HT1080 (cell line): ENCODE results near the gene TMEM88B.

RAMPAGE:
- cytosol, long total RNA: no peak
- long total RNA: no peak
- nucleus, long total RNA: no peak
Observed at GRCh38 chr1:1399689-1400764, 892 bp upstream of the CCNL2 start.

RAMPAGE:
- cytosol, long total RNA: no peak
- long total RNA: no peak
- nucleus, long total RNA: no peak
Observed at GRCh38 chr1:1417881-1418686, 3.0 kb downstream of the ANKRD65 start.

DNA sequence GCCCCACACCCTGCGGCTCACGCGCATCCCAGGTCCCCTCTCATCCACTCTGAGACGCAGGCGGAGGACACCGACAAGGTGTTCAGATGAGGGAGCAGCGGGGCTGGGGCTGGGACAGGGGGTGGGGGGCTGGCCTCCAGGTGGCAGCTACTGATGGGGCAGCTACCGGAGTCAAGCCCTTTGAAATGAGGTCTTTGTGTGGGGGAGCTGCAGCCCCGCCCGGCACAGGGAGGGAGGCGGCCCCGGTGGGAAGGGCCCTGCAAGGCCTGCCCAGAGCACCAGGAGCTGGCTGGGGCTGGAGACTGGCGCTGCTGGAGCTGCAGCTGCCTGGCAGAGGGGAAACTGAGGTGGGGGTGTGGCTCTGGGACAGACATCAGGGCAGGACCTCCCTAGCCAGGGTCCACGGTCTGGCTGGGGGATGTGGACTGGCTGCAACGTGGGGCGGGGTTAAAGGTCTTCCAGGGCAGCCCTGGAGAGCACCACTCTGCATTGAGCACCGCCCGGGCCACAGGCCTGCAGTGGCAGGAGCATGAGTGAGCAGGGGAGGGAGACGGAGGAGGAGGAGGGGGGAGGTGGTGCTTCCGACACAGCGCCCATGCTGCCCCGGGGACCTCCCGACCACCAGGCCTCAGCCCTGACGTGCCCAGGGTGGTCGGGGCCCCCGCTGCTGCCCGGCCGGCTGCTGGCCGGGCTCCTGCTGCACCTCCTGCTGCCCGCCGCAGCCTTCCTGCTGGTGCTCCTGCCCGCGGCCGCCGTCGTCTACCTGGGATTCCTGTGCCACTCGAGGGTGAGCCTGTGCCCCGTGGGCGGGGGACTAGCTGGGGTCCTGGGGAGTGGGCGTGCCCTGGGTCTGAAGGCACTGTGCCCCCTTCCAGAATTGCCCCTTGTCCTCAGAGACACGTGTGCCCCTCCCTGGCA is at the start of gene TMEM88B:
Gene TMEM88B, plus strand, starts transcription at position 273 of the 918 bp plus-strand sequence.
RAMPAGE:
- cytosol, long total RNA: no peak
- long total RNA: no peak
- nucleus, long total RNA: no peak

DNA sequence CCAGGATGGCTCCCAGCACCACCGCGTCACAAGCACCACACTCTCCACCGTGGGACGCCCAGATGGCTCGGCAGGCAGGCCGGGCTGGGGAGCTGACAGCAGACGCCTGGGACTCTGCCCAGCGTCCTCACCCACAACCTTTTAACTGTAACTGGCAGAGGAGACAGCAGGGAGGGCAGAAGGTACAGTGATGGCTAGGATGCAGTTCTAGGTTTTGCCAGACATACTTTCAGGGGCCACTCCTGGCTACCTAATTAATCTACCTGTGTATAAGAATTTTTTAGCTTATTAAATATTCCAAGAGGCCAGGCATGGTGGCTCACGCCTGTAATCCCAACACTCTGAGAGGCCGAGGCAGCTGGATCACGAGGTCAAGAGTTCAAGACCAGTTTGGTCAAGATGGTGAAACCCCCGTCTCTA is 11.7 kb downstream of the SSU72 start:
RAMPAGE:
- cytosol, long total RNA: no peak
- long total RNA: no peak
- nucleus, long total RNA: no peak

RAMPAGE:
- cytosol, long total RNA: no peak
- long total RNA: no peak
- nucleus, long total RNA: no peak
Observed at GRCh38 chr1:1630233-1631364, 1.4 kb upstream of the MMP23B start.

GRCh38 chr1:1813177-1813675 is 35.0 kb upstream of the NADK start:
RAMPAGE:
- cytosol, long total RNA: no peak
- long total RNA: no peak
- nucleus, long total RNA: no peak

DNA sequence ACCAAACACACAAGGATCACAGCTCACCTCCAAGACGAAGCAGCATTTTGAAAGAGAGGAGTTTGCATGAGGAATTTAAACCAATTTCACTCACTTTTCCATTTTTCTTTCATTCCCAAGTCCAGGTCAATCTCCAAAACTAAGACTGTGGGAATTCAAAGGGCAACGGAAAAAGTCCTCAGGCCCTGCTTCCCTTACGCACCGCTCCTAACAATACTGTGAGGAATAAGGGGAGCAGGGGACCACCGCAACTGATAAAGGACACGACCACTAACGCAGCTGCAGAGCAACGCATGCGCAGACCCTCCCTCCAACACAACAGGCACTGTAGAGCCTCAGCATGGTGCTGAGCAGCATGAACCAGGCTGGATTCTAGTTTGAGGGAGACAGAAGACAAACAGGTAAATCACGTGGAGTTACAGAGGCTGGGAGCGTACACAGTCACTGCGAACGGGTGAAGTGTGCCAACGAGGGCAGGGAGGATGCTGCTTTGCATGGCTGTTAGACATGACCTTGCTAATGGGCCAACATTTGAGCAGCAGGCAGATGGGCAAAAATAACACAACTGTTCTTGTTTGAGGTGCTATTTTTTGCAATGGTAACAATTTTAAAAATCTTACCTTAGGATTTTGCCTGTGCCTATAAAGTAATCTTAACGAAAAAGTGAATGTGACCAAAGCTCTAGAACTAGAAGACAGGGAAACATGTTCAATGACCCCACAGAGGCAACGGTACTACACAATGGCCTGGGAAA is 55.1 kb upstream of the NADK start:
RAMPAGE:
- cytosol, long total RNA: no peak
- long total RNA: no peak
- nucleus, long total RNA: no peak

RAMPAGE:
- cytosol, long total RNA: no peak
- long total RNA: no peak
- nucleus, long total RNA: no peak
Observed at GRCh38 chr1:1906192-1906558, 8.9 kb upstream of the CALML6 start.

DNA sequence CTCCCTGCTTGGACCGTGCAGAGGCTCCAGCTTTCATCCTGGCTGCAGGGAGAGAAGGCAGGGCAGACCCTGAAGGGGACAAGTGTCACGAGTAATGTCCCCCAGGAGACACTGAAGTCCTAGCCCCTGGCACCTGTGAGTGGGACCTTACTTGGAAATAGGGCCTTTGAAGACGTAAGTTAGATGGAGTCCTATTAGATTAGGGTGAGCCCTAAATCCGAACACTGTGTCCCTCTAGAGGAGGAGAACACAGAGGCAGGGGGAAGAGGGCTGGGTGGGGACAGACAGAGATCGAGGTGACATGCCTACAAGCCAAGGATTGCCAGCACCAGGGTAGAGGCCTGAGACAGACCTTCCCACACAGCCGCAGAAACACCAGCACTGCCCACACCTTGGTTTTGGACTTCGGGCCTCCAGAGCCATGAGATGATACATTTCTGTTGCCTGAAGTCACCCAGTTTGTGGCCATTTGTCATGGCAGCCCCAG is 12.6 kb upstream of the PRKCZ start:
RAMPAGE:
- cytosol, long total RNA: no peak
- long total RNA: no peak
- nucleus, long total RNA: no peak

DNA sequence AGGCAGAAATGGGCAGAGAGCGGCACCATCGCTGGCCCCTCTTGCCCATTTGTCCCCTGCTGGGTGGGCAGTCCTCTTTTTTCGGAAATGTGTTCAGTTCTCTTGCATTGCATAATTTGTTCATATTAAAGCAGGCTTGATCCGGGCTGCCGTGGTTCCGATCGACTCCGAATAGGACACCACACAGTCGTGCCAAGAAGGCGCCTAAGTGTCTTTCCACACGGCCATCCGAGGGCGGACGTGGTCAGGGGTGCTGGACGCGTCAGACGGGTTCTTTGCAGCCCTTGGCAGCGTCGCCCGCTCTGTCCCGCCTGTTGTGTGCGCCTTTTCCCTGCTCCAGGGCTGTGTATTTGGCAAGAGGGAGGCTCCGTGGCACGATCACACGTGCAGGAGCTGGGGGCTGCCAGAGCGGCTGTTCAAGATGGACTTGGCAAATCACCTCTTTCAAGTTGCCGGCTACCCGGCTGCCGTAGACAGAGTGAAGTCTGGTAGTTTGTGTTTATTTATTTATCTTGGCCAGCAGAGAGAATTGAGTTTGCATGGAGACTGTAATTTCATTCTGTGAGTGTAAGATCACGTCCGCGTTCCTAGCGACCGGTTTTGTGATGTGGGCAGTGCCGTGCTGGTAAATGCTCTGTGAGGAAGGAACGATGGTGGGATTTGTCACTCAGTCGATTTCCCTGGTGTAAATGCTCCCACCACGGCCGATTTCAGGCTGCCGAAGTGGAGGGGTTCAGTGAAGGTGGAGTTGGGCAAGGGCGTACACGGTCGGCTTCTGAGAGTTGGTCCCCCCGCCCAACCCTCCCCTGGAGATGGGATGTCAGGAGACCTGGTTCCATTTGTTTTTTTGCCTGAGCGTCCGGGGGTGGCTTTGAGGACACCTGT is 31.9 kb downstream of the PRKCZ start:
RAMPAGE:
- cytosol, long total RNA: no peak
- long total RNA: no peak
- nucleus, long total RNA: no peak

DNA sequence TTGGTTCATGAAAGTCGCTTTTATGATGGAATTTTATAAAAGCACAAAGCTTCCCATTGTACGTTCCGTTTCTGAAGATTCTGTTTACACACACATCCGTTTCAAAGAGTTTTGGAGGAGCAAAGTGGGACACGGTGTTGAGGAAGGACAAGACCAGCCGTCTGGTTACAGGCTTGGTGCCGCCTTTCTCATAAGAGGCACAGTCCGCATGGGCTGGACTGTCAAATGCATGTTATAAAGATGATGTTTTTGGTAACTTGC is 60.3 kb downstream of the FAAP20 start:
RAMPAGE:
- cytosol, long total RNA: no peak
- long total RNA: no peak
- nucleus, long total RNA: no peak

RAMPAGE:
- cytosol, long total RNA: no peak
- long total RNA: no peak
- nucleus, long total RNA: no peak
Observed at GRCh38 chr1:2174110-2174937, 20.2 kb downstream of the FAAP20 start.

DNA sequence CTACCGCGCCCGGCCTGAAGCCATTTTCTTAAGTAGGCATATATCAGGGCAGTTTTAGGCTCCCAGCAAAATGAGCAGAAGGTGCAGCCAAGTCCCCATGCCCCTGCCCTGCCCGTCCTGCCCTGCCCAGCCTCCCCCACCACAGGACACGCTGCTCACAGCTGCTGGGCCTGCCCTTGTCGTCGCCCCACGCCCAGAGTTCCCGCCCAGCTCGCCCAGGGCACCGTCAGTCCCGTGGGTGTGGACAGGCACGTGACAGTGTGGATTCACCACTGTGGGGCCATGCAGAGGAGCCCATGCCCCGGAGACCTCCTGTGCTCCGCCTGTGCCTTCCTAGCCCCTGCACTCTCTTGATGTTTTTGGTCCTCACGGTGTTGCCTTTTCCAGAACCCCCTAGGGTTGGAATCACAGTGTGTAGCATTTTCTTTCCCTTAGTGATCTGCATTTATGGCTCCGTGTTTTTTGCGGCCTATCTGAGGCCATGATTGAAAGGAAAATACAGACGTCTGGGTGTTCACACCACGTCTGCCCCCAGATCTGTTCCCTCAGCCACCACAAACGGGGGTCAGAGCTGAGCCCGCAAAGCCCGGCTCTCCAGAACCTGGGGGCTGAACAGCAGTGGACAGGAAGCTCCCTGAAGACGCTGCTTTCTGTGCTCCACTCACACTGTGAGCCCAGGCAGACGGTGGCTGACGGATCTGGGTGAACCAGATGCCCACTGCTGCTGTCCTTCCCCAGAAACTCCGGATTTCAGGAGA is 6.8 kb downstream of the FAAP20 start:
RAMPAGE:
- cytosol, long total RNA: no peak
- long total RNA: no peak
- nucleus, long total RNA: no peak

DNA sequence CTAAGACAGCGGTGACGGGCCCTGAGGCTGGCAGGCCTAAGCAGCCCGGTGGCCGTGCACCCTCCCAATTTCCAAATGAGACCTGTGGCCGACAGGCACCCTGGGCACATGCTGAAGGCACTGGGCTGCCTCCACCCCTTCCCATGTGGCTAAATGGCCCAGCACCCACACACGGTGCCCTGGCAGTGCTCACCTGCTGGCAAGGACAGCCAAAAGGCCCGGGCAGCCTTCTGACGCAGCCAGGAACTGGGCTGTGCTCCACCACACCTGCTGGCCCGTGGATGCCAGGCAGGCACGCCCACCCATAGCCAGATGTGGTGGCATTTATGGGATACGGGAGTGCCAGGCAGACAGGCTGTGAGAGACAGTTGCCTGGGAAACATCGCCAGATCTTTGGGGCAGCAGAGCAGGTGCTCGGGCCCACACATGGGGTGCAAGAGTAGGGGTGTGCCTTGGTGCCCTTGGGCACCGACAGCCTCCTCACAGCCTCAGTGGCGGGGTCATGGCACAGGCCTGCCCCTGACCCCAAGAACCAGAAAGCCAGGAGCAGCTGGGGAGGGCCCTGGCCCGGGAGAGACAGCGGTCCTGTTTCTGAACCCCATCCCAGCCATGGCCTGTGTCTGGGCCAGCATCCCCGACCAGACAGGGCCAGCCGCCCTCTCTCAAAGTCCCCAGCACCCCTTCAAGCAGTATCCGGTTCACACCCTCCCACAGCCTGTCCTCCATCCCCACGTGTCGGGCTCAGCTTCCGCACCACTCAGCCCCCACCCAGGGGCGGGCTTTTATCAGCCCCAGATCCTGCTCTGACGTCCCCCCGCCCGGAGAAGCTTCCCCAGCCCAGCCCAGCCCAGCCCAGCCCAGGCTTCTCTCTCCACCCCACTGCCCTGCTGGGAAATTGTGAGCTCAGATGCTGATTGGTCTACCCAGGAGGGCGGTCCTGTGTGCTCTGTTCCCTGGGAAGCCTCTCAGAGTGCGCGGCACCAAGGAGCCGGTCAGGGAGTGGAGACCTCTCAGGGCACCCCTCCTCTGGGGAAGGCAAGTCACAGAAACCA is 4.3 kb upstream of the FAAP20 start:
RAMPAGE:
- cytosol, long total RNA: no peak
- long total RNA: no peak
- nucleus, long total RNA: no peak

RAMPAGE:
- cytosol, long total RNA: no peak
- long total RNA: no peak
- nucleus, long total RNA: no peak
Observed at GRCh38 chr1:2247734-2248941, 20.0 kb downstream of the SKI start.

GRCh38 chr1:2254932-2255770 is 27.0 kb downstream of the SKI start:
RAMPAGE:
- cytosol, long total RNA: no peak
- long total RNA: no peak
- nucleus, long total RNA: no peak

DNA sequence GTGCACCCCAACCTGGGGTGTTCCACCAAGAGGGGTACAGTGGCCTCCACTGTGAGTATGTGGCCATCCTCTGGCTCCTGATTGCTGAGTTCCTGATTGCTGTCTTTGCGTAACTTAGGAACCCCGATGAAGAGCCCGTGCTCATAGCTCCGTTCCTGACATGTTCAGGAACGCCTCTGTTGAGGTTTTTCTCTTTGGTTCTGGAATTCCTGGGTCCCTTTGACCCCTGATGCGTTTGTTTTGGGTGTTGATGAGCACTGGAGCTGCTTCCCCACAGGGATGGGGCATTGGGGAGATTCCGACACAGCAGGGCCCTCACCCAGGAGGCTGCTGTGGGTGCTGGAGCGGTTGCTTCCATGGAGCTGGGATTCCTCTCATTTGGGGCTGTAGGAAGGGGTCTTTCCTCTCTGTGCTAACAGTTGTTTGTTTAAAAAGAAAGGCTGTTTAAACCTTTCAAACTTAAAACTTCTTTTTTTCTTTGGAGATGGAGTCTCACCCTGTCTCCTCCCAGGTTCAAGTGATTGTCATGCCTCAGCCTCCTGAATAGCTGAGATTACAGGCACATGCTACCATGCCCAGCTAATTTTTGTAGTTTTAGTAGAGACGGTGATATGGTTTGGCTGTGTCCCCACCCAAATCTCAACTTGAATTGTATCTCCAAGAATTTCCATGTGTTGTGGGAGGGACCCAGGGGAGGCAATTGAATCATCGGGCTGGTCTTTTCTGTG is 48.7 kb downstream of the SKI start:
RAMPAGE:
- cytosol, long total RNA: no peak
- long total RNA: no peak
- nucleus, long total RNA: no peak

DNA sequence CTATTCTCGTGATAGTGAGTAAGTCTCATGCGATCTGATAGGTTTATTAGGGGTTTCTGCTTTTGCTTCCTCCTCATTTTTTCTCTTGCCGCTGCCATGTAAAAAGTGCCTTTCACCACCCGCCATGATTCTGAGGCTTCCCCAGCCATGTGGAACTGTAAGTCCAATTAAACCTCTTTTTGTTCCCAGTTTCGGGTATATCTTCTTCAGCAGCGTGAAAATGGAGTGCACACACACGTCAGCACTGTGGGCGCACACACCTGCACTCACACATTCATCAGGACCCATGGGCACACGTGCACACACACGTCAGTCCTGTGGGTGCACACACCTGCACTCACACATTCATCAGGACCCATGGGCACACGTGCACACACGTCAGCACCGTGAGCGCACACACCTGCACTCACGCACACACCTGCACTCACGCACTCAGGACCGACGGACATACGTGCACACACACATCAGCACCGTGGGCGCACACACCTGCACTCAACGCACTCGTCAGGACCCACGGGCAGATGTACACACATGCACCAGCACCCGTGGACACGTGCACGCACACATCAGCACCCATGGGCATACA is 49.4 kb downstream of the SKI start:
RAMPAGE:
- cytosol, long total RNA: no peak
- long total RNA: no peak
- nucleus, long total RNA: no peak

RAMPAGE:
- cytosol, long total RNA: no peak
- long total RNA: no peak
- nucleus, long total RNA: no peak
Observed at GRCh38 chr1:2284914-2285531, 56.9 kb downstream of the SKI start.

GRCh38 chr1:2360800-2361262 is 30.5 kb downstream of the MORN1 start:
RAMPAGE:
- cytosol, long total RNA: no peak
- long total RNA: no peak
- nucleus, long total RNA: no peak